ENCODE measurements around the genes KNL1 and SPINT1.

DNA sequence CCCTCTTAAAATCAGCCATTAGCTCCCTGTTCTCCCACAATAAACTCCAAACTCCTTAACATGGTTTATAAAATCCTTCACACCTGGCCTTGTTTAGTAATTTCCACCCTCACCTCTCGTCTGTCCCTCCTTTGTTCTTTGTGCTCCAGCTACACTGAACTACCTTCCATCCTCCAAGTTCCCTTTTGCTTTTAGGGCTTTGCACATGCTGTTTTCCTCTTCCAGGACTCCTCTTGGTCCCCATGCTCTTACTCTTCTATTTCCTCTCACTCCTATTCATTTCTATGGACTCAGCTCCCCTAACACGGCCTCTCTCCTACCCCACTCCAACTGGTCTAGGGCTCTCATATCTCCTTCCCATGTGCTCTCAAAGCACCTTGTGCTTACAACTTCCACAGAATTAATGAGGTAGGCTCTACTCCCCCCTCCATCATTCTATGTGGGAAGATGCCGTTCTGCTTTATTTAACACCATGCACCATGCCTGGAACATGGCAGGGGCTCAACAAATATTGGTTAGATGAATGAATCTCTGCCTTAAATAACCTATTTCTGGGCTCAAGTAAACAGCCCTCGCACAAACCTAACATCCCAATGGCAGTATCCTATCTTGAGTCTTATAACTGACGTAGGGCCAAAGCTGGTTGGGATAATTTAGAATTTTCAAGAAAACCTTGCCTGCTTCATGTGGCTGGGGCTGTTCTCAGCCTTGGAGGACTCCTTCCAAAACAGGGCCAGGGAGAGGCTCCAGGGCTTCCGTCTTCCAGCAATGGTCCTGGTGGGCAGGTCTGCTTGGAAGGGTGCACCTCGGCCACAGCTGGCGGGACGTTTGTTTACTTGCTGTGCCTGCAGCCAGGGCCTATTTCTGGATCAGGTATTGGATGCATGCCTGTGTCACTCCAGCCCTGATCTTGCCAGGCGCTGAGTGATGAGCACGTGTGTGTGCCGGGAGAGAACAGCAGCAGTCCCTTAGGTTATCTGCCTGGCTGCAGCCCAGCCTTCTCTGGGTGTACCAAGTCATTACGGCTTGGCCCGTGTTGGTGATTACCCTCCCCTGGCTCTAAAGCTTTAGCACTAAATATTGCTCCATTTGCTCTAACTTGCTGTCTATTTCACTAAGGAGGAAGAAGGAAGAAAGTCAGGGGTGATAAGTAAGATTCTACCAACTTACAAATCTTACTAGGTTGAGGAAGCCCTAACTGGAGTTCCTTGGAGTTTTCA, 15.3 kb downstream of the CCDC32 start:
- PRO-cap, result no peak

DNA sequence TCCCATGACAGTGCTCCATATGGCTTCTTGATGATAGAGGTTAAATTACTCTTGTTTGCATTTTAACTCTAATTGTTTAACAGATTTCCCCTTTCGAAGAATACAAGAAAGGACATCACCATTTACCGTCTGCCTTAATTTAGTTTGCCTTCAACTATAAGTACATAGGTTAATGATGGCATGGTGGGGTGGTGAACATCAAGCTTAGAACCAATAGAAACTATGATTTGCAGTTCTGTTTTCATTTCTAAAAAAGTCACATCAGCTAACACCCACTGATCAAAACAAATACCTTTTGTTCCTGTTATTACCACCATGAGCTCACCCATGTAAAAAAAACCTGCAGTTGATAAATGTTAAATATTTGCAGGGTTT, 6.8 kb downstream of the CCDC32 start:
- PRO-cap, result bidirectional peak, plus-strand start at position 294 of the sequence, minus-strand start at position 131 of the sequence

- PRO-cap, result bidirectional peak, plus-strand start at chr15:40594034, minus-strand start at chr15:40593908
Measured at GRCh38 chr15:40593611-40595017, at the start of gene KNL1. Gene KNL1 (plus strand): TSS chr15:40594249.

GRCh38 chr15:40624953-40625907, 31.2 kb downstream of the KNL1 start:
- PRO-cap, result no peak

- PRO-cap, result no peak
Measured at GRCh38 chr15:40751704-40752255, 3.3 kb downstream of the RMDN3 start.

- PRO-cap, result no peak
Measured at GRCh38 chr15:40762945-40763652, 769 bp upstream of the GCHFR start.

GRCh38 chr15:40764604-40765274, 871 bp downstream of the GCHFR start:
- PRO-cap, result no peak

DNA sequence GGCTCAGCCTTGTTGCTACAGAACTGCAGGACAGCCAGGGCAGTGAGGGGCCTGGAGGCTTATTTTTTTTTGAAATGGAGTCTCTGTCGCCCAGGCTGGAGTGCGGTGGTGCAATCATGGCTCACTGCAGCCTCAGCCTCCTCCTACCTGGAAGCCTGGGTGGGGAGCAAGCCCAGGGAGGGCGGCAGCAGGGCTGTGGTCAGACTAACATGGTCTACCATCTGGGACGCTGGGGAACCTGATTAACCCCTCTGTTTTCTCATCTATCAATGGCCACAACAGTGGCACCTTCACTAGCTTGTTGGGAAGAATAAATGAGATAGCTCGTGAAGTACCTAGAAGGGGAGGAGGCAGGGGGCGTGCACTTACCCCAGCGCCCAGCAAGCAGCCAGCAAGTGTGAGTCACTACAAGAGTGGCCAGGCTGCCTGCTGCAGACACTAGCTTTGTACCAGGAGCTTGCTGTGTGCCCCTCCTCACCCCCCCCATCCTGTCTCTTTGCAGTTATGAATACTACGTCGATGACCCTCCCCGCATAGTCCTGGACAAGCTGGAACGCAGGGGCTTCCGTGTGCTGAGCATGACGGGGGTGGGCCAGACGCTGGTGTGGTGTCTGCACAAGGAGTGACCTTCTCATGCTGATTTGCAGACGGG, 2.9 kb upstream of the C15orf62 start:
- PRO-cap, result no peak

DNA sequence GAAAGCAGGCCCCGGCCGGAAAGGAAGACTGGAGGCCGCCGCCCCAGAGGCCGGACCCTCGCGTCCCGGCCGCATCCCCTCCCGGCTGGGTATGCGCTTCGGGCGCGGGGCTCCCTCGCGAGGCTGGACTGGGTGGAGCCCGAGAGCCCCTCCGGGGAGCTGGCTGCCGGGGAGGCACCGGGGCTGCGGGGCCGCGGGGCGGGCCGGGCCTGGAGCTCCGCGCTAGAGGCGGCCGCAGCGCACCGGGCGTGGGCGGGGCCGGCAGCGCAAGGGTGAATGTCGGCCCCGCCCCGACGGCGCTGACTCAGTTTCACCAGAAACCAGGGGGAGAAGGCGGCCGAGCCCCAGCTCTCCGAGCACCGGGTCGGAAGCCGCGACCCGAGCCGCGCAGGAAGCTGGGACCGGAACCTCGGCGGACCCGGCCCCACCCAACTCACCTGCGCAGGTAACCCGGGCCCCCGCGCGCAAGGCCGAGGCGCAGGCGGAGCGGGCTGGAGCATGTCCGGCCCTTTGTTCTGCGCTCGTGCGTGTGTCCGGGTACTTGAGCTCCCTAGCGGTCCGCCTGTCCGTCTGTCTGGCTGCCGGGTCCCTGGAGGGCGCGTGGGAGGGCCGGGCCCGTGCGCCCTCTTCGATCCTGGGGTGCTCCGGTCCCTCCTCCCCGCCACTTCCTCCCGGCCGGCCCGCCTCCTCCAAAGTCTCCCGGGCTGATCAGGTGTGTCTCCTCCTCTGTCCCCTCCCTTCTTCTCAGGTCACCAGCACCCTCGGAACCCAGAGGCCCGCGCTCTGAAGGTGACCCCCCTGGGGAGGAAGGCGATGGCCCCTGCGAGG, at the start of gene SPINT1:
Gene SPINT1, plus strand, starts transcription at position 307 of the 828 bp plus-strand sequence.
- PRO-cap, result bidirectional peak, plus-strand start at position 316 of the sequence, minus-strand start at position 408 of the sequence; bidirectional peak, plus-strand start at position 692 of the sequence, minus-strand start at position 667 of the sequence

- PRO-cap, result no peak
Measured at GRCh38 chr15:40902582-40903703, 8.7 kb downstream of the VPS18 start.

- PRO-cap, result no peak
Measured at GRCh38 chr15:40905914-40906277, 11.6 kb downstream of the VPS18 start.

GRCh38 chr15:40909552-40910070, 15.4 kb downstream of the VPS18 start:
- PRO-cap, result no peak

DNA sequence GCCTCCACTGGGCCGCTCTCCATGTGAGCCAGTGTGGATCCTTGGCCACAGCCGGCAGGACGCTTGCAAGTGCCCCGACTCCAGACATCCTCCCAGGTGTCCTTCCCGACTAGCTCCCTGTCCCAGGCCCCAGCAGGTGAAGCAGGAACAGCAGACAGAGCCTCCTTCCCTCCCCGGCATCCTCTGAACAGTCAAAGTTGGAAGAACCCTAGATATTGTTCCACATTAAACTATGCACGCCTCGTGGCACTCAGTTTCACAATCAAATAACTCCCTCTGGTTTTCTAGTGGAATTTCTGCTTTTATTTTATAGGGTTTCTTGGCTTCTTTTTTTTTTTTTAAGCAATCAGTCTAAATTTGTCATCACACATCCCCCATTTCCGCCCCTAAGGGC, 15.8 kb downstream of the VPS18 start:
- PRO-cap, result no peak

- PRO-cap, result no peak
Measured at GRCh38 chr15:40918744-40919381, 10.3 kb upstream of the DLL4 start.

GRCh38 chr15:40929702-40930098, 560 bp downstream of the DLL4 start:
- PRO-cap, result bidirectional peak, plus-strand start at chr15:40929892, minus-strand start at chr15:40929881

DNA sequence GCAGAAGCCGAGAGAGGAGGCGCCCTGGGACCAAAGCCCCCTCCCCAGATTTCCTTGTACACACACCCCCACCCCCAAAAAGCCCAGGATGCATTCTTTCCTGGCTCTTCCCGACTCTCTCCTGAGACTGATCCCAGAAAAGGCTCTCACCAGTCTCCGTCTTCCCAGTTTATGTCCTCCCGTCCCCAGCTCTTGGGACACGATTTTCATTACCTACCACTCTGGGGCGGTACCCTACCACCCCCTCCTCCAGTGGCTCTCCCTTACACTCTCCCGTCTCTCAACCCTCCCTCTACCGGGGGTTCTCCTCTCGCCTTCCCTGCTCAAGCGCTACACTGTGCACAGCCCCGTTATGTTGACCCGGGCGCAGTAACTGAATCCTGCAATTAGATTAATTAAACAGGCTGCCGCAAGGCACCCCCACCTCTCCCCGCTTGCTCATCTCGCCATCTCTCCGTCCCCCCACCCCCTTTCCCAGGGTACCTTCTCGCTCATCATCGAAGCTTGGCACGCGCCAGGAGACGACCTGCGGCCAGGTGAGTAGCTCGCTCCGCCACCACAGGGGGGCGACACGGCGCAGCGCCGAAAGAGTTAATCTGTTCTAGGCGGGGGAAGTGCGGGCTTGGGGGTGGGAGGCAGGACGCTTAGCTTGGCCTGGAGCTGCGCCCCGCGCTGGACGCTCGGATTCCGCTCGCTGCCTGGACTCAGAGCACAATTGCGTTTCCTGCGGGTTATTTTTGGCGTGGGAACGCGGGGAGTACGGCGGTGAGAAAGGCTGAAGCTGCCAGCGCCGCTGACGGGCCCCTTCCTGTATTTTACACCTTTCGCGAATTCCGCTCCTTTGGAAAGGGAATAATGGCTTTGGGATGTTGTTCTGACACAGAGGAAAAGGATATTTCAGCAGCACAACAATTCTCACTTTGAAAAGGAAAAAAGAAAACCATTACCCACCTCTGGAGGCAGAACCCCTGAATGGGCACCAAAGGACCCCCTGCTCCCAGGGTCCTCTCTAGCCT, 1.3 kb downstream of the DLL4 start:
- PRO-cap, result unidirectional peak, plus-strand start at position 684 of the sequence

DNA sequence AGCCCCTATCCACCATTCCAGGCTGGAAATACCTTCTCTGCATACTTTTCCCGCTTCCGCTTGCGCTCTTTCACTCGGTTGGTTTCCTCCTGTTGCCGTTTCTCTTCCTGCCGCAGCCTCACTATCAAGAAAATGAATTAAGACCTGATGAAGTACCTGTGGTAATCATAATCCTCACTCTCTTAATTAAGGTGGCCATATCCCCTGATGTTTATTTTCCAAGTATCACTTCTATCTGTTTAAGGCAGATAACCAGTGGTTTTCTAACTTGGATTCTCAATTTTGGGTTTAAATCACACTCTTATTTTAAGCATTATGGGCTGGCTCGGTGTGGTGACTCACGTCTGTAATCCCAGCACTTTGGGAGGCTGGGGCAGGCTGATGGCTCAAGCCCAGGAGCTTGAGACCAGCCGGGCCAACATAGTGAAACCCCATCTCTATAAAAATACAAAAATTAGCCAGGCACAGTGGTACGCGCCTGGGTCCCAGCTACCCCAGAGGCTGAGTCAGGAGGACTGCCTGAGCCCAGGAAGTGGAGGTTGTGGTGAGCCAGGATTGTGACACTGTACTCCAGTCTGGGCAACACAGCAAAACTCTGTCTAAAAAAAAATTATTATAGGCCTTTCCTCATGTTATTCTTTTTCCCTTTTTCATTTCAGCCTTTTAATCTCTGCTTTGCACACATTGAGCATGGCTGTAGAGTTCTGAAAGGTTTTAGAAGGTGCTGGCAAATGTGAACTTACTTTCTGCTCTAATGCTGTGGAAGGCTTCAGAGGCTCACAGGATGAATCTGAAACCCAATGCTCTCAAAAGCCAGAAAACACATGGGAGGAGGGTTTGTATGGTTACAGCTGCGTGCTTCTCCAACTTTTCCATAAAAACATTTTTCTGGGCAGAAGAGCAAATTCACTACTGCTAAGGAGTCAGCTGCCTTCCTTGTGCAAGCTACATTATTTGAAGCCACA, 32.3 kb downstream of the CHAC1 start:
- PRO-cap, result no peak

DNA sequence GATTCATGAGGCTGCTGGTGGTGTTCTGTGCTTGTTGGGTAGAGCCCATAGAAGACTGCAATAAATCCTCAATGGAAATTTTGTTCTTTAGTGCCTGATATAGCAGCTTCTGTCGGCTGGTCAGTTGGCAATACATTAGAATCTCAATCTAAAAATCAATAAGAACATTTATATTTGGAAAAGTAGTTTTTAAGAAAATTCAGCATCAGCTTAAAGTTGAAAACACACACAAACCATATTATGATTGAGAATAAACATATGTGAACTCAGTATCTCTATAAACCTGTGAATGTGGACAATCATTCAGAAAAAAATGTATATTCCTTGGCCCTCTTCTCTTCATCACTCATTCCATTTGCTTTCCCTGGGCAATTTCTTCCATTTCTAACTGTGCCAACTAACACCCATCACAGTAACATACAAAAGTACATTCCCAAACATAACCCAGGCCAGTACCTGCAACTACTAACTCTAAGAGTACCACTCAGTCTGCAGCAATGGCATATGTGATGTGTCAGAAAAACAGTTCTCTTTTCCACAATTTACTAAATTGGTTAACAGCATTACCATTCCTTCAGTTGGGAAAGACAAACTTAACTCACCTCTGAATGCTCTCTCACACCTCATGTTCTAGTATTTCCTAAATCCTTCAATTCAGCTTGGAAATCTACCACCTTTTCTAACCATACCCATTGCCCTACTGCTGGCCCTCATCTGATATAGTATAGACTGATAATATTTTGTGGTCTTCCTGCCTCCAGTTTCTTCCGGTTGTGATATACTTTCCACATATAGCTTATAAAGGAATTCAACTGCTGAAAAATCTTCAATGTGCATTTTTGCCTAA, 65.9 kb downstream of the INO80 start:
- PRO-cap, result no peak

GRCh38 chr15:41071654-41072226, 44.3 kb downstream of the INO80 start:
- PRO-cap, result no peak

- PRO-cap, result no peak
Measured at GRCh38 chr15:41103282-41103609, 12.8 kb downstream of the INO80 start.

Data from vermiform appendix (tissue), 1 donor.